ENCODE data around the genes LY6G6C, ZBTB12, C4A, HLA-DQA2 and HLA-DQB2.

DNA sequence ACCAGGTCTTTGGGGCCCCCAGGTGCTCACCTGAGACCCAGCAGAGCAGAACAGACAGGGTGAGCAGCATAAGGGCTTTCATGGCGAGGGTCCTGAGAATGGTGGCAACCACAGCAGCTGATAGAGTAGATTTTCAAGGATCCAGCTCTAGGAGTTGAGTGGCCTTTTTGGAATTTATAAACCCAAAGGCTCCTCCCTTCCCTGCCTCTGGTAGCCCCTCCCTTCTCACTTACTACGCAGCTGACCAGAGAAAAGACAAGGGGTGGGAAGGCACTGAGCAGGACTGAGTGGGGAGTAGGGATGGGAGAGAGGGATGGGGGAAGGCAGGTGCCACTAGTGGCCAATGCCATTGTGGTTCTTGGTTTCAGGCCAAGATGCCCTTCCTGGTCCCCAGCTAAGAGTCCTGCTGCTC lies at the start of gene LY6G6C:
Gene LY6G6C, minus strand, starts transcription at position 149 of the 412 bp plus-strand sequence.
- RRBS = no CpG with 5 or more reads among the region's 2 CpGs

DNA sequence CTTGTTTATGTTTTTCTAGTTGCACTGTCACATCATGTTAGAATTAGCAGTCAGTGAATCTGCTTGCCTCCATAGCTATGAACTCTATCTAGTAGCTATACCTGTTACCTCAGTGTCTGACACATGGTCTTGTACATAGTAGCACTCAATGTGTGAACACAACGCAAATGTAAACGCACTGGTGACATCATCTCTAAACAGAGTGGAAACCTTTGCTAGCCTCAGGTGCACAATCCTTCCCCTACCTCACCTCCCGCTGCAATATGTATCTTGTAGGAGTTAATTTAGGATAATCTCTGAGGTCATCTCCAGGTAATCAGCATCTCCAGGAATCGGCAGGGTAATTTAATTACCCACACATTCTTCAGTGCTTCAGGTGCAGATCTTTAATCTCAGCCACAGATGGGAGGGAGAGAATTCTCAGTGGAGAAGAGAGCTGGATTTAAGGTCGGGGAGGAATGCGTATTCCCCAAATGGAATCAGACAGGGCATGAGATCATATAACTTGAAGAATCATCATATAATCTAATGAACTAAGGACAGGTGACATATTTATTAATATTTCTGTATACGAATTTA lies 9.9 kb downstream of the MSH5 start:
- RRBS = no CpG with 5 or more reads among the region's 7 CpGs

GRCh38 chr6:31835838-31836189 lies 8.3 kb downstream of the HSPA1B start:
- RRBS = 19% methylated on average over 2 of the region's 11 CpGs

DNA sequence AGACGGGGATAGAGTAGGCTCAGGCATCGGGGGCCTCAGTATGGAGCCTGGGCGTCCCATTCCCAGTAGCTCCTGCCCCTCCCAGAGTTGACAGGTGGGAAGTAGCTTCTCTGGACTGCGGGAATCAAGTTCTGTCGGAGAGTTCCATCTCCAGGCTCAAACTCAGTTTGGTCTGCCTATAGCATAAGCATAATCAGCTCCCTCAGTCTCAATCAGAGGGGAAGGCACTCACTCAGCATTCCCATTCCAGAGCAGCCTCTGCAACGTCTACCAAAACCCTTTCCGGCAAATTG lies 3.5 kb upstream of the NEU1 start:
- RRBS = no CpG with 5 or more reads among the region's 7 CpGs

DNA sequence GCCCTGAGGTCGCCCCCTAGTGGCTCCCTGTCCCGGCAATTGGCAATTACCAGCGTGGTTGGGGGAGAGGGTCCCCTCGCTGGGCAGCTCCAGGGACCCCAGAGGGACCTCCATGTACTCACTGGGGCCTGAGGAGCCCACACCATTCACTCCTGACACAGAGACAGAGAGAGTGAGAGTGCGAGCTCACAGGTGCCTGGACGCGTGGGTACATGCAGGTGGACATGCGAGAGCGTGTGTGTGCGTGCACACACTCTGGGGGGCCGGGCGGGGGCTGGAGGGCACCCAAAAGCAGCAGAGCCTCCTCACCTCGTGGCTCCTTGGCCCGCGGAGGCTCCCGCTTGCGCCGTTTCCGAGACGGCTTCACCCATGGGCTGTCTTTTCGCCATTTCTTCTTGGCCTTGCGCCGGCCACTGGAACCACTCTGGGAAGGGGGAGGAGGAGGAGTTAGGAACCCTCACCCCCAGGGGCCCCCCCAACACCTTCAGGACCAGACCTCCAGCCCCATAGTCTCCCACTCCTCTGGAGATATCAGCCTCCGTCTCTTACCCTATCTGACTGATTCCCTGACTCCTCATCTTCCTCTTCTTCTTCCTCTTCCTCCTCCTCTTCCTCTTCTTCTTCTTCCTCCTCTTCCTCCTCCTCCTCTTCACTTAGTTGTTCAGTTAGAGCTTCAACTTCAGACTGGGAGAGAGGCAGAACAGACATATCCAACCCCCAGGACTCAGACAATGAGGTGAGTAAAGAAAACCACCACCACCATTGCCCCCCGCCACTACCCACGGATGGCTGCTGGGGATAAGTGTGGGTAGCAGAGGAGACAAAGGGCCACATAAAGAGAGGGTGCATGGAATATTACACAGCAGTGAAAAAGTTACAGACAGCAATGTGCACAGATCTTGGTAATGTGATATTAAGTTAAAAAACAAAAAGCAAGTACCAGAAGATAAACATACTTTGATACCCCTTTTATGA lies 8.3 kb downstream of the EHMT2 start:
- RRBS = 13% methylated on average over 2 of the region's 26 CpGs

DNA sequence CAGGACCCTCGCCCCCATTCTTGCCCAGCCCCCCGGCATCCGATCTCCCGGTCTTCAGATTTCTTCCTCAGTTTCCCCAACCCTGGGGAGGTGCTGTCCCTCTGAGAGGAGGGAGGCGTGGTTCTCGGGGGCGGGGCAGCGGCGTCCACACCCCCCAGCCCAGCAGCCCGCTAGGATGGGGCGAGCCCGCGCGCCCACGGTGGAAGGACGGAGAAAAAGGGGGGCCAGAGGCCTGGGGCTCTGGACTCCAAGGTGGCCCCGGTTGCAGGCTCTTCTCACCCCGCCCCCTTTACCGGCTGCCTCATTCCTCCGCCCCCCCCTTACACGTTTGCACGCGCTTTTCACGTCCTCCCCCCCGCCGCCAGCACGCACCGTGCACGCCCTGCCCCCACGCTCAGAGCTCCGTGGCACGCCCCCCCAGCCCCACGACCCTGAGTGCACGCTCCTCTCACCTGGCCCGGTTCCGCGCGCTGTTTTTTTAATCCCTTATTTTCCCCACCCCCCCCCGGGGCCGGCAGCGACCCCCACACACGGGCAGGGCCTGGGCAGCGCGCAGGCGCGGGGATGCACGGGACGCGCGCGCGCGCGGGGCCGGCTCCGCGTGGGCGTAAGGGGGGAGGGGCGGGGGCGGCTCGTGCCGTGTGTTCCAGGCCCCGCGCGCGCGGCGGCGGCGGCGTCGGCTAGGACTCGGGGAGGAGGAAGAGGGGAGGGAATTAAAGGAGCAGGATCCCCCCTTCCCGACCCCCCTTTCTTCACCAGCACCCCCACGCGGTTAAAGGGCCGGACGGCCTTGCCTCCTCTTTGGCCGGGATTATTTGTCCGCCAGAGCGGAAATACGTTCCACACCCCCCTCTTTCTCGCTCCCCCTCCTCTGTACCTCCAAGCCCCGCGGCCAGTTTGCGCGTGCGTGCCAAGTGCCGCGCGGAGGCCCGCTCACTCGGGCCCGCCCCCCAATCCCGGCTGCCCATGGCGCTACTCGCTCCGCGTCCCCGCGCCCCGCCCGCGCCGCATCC lies at the start of gene ZBTB12:
Gene ZBTB12, minus strand, starts transcription at position 702 of the 1,013 bp plus-strand sequence.
- RRBS = 14% methylated on average over 5 of the region's 105 CpGs

- RRBS = no CpG with 5 or more reads among the region's 8 CpGs
Observed at GRCh38 chr6:31944716-31945367, 1.1 kb upstream of the CFB start.

DNA sequence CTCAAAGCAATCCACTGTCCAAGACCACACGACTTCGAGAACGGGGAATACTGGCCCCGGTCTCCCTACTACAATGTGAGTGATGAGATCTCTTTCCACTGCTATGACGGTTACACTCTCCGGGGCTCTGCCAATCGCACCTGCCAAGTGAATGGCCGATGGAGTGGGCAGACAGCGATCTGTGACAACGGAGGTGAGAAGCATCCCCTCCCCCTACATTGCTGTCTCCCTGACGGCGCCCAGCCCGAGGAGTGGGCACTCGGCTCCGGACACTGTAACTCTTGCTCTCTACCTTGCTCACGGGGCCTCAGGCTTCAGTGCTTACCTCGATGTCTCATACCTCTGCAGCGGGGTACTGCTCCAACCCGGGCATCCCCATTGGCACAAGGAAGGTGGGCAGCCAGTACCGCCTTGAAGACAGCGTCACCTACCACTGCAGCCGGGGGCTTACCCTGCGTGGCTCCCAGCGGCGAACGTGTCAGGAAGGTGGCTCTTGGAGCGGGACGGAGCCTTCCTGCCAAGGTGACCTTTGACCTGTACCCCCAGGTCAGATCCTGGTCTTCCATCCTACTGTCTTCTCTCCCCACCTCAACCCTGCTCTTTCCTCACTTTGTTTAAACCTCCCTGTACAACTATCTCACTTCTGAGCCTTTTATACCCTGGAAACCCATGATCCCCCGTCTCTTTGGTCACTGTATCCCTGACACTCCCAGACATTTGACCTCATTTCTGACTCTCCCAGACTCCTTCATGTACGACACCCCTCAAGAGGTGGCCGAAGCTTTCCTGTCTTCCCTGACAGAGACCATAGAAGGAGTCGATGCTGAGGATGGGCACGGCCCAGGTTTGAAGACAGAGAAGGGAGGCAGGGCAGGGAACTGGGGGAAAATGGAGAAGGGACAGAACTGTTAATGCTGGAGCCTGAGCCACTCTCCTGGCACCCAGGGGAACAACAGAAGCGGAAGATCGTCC lies 1.4 kb downstream of the CFB start:
- RRBS = 91% methylated on average over 15 of the region's 35 CpGs

DNA sequence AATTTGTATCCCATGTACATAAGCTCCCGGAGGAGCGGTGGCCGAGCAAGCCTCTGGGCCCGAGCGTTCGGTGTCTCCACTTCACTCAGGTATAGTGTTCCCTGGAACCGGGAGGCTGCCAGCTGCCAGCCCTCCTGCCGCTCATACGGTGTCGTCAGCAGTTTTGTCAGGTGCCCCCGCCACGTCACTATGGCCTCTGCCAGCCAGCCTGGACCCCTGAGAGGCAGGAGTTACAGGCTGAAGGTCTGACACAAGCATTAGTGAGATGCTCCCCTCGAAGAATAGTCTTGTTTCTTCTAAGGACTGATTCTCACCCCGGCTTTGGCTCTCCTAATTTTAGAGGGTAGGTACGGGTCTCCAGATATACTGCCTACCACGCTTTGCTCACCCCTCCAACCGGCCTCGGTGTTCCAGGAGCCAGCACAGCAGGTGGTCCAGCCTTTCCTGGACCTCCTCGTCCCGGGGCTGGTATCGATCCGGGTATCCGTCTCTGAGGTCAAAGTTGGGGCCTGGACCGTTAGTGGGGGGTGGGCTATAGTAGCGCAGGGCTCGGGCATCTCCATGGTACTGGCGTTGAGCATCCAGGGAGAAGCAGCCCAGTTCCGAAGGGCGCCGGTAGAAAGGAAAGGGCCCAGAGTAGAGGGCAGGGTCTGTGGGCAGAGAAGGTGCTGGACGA lies 868 bp downstream of the DXO start:
- RRBS = 75% methylated on average over 12 of the region's 31 CpGs

DNA sequence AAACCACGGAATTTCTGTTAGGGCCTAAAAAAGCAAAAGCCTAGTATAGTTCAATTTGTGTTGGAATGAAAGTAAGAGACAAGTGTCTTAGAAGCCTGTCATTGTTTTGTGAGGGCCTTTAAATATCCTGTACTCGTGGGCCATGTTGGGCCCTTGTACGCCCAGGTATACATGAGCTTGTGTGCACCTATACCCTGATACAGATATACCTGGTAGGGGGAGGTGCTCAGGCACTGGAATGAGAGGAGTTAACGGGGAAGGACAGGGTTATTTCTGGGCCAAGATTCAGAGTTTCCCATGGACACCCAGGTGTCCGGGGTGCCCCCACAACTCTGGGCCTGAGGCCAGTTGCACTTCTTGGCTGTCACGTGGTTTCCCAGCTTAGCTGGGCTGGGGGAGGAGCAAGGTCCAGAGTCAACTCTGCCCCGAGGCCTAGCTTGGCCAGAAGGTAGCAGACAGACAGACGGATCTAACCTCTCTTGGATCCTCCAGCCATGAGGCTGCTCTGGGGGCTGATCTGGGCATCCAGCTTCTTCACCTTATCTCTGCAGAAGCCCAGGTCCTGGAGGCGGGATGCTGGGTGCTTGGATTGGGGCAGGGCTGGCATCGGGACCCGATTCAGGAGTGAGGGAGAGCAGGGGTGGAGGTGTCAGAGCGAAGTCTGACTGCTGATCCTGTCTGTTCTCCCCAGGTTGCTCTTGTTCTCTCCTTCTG lies at the start of gene C4A:
Gene C4A, plus strand, starts transcription at position 444 of the 714 bp plus-strand sequence.
- RRBS = no CpG with 5 or more reads among the region's 12 CpGs

DNA sequence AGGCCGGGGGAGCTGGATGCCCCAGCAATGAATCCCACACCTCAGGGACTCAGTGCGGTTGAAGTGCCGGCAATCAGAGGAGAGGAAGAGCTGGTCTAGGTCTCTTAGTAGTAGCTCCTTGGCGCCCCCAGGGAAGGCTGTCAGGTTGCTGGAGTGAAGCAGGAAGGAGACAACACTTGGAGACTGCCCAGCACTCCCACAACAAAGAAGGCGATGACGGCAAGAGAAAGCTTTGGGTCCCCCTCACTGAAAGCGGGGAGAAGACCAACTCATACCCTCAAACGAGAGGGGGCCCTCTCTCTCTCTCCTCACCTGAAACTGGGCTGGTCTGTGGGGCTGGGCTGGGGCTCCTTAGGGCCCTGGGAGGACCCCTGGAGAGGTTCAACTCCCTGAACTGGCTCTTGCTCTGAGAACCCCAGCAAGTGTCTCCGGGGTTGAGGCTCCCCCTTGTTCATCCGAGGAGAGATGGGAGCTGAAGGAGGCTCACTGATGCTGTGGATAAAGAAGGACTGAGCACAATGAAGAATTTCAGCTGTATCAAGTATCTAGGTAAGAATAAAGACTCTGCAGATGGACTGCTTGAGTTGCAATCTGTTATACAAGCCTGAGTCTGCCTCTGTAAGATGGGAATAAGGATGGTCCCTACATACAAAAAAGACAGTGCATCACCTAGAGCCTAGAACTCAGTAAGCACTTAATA lies 8.6 kb upstream of the TNXB start:
- RRBS = 15% methylated on average over 3 of the region's 10 CpGs

DNA sequence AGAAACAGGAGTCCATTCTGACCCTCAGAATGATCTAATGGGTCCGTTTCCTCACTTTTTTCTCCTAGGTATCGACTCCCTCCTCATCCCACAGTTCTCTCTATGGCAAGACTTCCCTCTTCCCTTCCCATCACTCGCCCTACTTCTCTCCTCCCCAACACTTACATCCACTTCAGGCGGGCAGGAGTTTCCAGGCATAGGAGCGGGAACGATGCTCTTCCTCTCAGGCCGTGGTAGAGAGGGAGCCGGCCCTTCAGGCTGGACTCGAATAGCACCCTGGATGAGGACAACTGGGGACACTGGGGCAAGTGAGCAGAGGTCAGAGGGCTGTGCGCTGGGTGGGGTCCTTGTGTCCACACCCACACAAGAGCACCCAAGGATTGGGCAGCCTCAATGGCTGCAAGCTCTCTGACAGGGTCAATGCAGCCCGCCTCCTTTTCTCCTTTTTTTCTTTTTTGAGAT lies 8.4 kb downstream of the ATF6B start:
- RRBS = no CpG with 5 or more reads among the region's 11 CpGs

DNA sequence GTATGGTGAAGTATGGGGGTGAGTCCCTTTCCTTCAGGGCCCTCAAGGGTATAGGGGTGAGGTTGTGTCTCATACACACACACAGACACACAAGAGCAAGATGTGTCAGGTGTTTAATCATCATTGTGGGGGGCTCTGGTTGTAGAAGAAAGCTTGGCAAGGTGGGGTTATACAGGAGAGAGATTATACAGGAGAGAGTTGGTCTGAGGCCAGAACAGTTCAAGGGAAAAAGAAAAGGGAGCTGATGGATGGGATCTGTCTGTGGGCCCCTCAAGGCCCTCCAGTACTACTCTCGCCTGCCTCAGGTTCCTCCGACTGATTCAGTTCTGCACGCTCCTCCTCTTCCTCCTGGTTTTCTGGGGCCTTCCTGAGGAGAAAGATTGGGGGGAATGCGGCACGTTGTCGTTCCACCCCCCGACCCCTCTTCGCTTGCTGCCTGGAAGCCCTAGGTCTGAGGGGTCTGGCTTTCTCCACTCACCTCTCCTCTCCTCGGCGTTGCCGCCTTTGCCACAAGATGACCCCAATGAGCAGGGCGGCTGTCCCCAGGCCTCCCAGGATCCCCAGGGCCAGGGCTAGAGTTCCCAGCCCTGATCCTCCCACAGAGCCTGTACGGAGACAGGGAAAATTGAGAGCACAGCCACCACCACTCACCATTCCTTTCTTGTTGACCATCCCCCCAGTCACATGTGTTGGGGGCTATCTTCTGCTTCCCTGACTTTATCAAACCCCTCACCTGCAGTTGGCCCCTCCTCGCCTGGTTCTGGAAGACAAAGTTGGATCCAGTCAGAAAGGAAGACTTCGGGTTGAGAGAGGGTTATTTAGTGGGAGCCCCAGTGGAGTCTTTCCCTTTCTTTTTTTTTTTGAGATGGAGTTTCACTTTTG lies 2.9 kb downstream of the RNF5 start:
- RRBS = no CpG with 5 or more reads among the region's 15 CpGs

GRCh38 chr6:32190808-32191210 lies 807 bp upstream of the PBX2 start:
- RRBS = no CpG with 5 or more reads among the region's 4 CpGs

DNA sequence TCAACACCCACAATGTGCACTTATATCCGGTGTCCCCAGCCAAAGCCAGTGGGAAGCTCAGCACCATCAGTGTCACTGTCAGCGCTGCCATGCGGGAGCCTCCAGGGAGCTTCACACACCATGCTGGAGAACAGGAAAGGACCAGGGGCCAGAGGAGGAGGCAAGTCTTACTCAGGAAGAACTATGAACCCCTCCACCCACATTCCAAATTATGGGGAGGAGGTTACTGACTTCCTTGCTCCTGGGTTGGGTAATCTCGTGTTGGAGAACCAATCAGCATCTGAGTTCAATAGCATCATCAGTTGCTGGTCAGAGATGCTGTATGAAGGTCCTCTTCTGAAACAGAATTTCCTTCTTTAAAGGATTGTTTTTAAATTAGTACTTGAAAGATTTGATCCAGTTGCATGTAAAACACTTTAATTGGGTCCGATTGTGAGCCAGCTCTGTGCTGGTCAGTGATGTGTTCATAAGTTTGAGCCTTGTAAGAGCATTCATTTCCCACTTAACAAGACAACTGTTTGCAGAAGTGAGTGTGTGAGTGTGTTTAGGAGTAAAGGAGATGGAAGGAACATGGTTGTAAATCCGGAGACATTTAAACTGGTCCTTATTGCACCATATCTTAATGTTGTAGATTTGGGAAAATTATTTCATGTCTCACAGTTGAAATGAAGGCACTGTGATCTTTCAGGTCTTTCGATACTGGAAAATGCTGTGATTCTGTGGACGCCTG lies 33.9 kb downstream of the HLA-DRA start:
- RRBS = no CpG with 5 or more reads among the region's 8 CpGs

GRCh38 chr6:32551397-32551933 lies 21.4 kb upstream of the HLA-DRB5 start:
- RRBS = no CpG with 5 or more reads among the region's 6 CpGs

- RRBS = no CpG with 5 or more reads among the region's 6 CpGs
Observed at GRCh38 chr6:32657620-32658363, 8.7 kb downstream of the HLA-DQB1 start.

- RRBS = no CpG with 5 or more reads among the region's 6 CpGs
Observed at GRCh38 chr6:32740976-32741711, at the start of gene HLA-DQA2. Gene HLA-DQA2 (plus strand): TSS chr6:32741391.

GRCh38 chr6:32763427-32763726 lies at the start of gene HLA-DQB2:
Gene HLA-DQB2 (minus strand): TSS chr6:32763532.
- RRBS = no CpG with 5 or more reads among the region's 3 CpGs

- RRBS = no CpG with 5 or more reads among the region's 12 CpGs
Observed at GRCh38 chr6:32814898-32815865, 1.6 kb downstream of the HLA-DOB start.